NALM6 (cell line): ENCODE measurements around the gene CNTRL.

DNA sequence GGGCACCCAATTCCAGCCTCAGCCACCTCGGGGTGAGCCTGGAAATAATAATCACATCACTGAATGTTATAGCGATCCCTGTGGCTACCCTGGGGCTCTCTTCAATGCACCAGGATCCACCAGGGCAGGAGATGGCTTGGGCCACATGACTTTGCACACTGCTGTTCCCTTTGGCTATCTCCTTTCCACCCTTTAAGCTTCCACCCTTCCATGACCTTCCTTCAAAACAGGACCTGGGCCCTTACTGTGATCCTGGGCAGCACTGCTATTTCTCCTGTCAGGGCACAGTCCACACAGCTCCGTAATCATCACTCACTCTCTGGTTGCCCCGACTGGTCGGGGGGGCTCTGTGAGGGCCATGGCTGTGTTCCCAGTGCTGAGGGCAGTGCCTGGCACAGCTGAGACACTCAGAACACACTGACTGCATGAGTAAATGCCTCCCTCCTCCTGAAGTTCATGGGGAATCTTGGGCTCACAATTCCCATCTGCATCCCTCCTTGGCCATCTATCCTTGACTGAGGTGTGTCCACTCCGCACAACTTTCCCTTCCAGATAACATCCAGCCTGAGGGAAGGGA, 12.2 kb downstream of the TRAF1 start:
- PRO-cap, result no peak

- PRO-cap, result bidirectional peak, plus-strand start at chr9:121074962, minus-strand start at chr9:121074739; bidirectional peak, plus-strand start at chr9:121075484, minus-strand start at chr9:121075517
Observed at GRCh38 chr9:121074661-121075715, at the start of gene CNTRL. Gene CNTRL, plus strand, starts transcription at chr9:121074955.

DNA sequence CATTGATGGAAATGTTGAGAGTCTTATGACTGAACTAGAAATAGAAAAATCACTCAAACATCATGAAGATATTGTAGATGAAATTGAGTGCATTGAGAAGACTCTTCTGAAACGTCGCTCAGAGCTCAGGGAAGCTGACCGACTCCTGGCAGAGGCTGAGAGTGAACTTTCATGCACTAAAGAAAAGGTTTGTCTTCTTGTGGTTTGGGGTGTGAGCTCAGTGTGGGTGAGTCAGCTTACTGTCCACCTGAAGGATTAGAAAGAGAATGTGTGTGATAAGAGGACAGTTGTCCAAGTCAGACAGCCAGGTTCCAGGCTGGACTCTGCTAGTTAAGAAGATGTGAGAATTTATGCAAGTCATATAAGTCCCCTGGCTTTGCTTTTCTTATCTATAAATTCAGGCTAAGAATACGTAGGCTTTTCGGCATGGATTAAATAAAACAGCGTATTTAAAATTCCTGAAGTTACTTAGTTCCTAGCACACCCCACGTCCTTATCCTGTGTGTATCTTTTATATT, 46.9 kb downstream of the RAB14 start:
- PRO-cap, result no peak

GRCh38 chr9:121161788-121162604, 39.7 kb downstream of the RAB14 start:
- PRO-cap, result no peak

DNA sequence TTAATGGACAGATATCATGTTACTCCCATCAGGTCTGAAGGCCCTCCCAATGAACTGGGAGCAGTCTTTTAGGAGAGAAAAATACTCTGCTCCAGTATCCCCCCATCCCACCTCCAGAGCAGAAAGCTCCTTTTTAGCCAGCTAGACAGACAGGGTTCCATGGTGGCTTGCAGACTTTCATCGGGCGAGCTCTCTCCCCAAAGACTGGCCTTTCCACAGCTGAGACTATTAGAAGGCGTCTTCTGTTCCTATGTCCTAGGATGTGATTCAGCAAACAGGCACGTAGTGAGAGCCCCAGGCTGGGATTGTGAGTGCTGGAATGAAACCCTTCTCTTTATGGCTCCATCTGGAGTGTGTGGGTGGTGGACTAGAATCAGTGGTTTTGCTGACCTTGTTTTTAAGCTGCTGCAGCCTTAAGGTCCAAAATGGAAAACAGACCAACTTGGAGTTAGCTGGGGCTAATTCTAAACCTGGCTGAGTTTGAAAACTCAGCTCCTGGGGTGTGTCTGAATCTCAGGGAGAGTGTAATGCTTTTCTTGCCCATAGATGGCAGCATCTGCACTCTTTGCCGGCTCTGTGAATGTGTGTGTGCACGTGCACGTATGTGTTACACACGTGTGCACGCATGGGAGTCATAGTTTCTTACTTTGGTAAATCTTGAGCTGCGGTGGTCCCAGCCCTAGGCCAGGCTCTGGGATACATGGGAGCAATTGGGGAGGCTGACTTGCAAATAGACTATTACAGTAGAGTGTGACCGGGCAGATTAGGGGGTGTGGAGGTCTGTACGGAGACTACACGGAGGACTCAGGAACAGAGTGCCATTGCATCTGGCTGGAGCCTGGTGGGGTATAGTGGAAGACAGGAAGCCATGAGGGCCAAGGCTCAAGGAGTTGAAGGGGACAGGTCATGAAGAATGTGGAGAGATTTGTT, 10.7 kb downstream of the GSN start:
- PRO-cap, result no peak

- PRO-cap, result no peak
Observed at GRCh38 chr9:121281497-121282552, 13.9 kb downstream of the GSN start.

- PRO-cap, result no peak
Observed at GRCh38 chr9:121284253-121284928, 16.4 kb downstream of the GSN start.

- PRO-cap, result no peak
Observed at GRCh38 chr9:121316861-121317288, 48.9 kb downstream of the GSN start.

GRCh38 chr9:121321920-121322850, 47.9 kb downstream of the STOM start:
- PRO-cap, result no peak

DNA sequence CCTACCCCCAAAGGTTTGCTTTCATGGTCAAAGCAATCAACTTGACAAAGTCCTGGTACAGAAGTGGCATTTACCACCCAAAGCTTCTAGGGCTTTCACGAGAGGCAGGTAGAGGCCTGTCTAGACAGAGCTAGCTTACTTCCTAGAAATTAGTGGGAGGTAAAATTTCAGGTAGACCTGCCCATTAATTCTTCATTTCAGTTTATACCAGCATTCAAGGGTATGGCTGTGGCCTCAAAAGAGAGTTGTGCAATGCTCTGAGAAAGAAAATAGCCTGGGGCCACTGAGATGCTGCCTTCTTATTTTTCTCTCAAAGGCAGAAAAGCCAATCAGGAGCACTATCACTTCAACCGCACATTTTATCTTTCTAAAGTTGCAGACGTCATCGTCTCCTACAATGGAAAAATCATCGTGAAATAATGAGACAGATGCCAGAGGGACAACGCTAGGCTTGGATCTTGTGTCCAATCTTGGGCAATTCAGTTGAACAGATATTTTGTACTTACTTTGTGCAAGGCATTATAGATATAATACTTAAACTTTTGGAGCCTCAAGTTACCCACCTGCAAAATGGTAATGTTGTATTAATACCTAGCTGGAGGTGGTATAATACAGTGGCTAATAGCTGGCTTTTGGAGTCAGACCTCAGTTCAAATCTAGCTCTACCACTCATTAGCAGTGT, 34.8 kb downstream of the STOM start:
- PRO-cap, result no peak

GRCh38 chr9:121349043-121349509, 21.0 kb downstream of the STOM start:
- PRO-cap, result no peak

DNA sequence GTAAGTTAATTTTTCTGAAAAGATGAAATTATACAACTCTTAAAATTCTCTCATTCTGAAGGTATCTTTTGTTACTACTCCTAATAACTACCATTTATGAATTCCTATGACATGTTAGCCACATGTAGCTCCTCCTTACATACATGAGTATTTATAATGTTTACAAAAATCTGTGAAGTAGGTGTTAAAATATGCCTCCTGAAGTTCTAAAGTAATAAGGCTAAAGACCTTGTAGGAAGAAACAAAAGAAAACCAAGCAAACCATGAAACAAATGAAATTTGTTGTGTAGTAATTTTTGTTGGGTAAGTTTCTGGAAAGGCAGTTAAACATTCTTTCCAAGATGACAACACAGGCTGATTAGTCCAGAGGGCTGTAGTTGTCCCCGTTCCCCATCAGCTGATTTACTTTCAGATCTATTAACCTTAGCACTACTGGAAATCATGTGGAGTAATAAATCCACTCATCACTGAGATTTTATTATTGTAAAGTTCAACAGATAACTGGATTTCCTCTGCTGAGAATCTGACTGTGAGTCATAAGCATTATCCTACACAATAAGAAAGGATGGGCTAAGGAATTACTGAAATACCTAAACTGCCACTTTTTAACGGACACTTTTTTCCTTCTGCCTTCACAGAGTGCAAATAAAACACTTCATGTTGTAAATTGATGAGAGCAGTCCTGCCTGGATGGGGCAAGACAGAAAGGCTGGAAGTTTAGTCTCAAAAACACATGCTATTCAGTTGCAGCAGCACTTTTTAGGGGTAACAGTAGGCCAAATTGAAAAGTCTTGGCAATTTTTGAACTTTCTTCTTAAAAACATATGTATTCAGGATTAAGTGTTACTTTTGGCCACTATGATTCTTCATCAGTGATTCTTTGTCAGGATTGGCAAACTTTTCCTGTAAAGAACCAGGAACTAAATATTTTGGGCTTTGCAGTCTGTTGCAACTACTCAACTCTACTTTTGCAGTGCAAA, 7.2 kb downstream of the STOM start:
- PRO-cap, result no peak

GRCh38 chr9:121364043-121364583, 5.9 kb downstream of the STOM start:
- PRO-cap, result no peak

GRCh38 chr9:121368169-121368604, 1.9 kb downstream of the STOM start:
- PRO-cap, result no peak

DNA sequence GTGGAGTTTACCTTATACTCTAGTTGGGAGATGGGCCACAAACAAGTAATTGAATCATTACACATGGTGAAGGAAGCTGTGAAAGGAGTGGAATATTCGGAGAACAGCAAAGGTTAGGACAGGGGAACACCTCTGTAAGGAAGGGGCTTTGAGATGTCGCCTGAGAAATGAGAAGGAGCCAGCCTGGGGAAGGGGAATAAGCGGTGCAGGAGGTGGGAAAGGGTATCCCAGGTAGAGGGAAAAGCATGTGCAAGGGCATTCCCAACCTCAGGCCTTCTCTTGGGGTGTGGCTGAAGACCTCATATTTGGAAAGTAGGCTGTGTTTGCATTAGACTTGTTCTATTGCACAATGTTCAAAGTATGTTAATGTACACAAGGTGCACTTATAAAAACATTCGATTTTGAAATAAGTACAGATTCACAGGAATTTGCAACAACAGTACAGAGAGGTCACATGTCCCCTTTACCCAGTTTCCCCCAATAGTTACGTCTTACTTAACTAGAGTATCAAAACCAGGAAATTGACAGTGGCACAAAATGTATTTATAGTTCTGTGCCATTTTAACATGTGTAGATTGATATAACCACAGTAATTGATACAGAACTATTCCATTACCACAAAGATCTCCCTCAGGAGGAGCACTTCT, 2.4 kb upstream of the STOM start:
- PRO-cap, result no peak

DNA sequence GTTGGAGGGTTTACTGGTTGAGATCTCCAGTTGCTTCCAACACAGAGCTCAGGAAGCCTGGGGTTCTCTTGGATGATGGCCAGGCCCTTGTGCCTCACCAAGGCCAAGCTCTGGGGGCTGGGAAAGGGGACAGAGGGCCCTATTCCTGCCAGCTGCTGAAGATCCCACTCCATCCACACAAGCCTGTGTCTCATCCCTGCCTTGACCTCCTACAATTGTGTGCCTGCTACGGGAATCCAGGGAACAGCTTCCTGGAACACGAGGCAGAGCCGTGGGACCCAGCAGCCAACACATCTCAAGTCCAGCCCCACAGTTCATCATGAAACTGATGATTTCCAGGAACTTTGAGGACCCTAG, 57.9 kb upstream of the GGTA1 start:
- PRO-cap, result no peak

- PRO-cap, result no peak
Observed at GRCh38 chr9:121625420-121626139, 25.9 kb upstream of the DAB2IP start.

DNA sequence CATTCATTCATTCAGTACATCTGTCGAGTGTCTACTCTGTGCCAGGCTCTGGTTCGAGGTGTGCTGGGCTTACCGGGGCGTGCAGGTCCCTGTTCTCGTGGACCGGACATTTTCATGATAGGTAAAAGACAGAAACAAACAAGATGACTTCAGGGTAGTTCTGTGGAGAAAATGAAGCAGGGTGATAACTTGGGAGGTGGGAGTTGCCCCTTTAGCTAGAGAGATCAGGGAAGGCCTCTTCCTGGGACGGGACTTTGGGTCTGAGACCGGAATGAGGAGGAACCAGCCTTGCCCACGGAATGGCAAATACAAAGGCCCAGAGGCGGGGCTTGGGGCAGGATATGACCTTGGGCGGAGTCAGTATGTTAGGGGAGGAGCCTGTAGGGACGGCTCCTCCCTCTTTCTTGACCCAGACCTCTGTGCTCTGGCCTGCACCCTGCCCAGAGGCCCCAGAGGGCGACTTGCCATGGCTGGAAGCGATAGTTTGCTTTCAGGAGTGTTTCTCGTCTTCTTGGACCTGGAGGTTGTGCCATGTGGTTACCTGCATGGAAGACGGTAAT, 85.4 kb downstream of the DAB2IP start:
- PRO-cap, result no peak

- PRO-cap, result no peak
Observed at GRCh38 chr9:121763465-121763893, 112.0 kb downstream of the DAB2IP start.

GRCh38 chr9:122001486-122001883, 91.6 kb downstream of the TTLL11 start:
- PRO-cap, result no peak